ENCODE measurements around the gene GCLC.

GRCh38 chr6:53341180-53341919 lies 7.4 kb downstream of the ELOVL5 start:
- PRO-cap, result no peak

GRCh38 chr6:53431266-53431761 lies 82.6 kb upstream of the ELOVL5 start:
- PRO-cap, result no peak

DNA sequence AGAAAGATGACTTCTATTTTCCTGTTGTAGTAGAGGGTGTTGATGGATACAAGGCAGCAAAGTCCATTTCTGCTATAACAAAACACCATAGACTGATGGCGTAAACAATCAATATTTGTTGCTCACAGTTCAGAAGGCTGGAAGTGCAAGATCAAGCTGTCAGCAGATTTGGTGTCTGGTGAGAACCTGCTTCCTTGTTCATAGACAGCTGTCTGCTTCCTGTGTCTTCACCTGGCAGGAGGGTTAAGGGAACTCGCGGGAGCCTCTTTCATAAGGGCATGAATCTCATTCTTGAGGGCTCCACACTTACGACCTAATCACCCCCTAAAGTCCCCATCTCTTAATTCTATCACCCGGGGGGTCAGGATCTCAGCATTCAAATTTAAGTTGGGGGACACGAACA lies 83.0 kb upstream of the ELOVL5 start:
- PRO-cap, result no peak

GRCh38 chr6:53465716-53465915 lies 79.3 kb downstream of the GCLC start:
- PRO-cap, result no peak

- PRO-cap, result no peak
Observed at GRCh38 chr6:53516350-53516927, 28.5 kb downstream of the GCLC start.

DNA sequence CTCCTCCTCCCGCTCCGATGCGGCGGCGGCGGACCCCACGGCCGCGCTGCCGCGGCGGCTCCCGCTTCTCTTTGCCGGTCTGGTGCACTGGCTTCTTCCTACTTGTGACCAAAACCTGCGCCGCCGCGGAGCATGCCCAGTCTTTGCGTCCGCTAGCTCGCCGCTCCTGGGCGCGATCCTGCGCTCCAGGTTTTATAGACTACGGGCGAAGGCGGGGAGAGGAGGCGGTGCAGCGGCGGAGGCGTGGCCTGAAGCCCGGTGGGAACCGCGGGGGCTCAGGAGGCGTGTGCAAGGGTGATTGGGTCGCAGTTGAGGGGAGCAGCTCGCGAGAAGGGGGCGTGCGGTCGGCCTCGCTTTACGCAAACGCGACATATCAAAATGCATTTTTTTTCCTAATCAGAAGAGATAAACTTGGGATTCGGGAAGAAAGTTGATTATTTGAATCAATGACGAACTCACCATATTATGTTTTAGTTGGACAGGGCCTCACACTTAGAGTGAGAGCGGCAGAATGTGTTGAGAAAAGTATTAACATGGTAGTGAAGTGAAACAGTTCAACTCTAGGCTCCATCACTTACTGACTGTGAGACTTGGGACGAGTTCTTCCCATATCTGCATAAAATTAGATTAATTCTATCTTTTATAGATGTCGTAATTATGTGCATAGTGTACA lies at the start of gene GCLC:
Gene GCLC (minus strand): TSS at position 168 of the 673 bp plus-strand sequence.
- PRO-cap, result bidirectional peak, plus-strand start at position 306 of the sequence, minus-strand start at position 89 of the sequence

DNA sequence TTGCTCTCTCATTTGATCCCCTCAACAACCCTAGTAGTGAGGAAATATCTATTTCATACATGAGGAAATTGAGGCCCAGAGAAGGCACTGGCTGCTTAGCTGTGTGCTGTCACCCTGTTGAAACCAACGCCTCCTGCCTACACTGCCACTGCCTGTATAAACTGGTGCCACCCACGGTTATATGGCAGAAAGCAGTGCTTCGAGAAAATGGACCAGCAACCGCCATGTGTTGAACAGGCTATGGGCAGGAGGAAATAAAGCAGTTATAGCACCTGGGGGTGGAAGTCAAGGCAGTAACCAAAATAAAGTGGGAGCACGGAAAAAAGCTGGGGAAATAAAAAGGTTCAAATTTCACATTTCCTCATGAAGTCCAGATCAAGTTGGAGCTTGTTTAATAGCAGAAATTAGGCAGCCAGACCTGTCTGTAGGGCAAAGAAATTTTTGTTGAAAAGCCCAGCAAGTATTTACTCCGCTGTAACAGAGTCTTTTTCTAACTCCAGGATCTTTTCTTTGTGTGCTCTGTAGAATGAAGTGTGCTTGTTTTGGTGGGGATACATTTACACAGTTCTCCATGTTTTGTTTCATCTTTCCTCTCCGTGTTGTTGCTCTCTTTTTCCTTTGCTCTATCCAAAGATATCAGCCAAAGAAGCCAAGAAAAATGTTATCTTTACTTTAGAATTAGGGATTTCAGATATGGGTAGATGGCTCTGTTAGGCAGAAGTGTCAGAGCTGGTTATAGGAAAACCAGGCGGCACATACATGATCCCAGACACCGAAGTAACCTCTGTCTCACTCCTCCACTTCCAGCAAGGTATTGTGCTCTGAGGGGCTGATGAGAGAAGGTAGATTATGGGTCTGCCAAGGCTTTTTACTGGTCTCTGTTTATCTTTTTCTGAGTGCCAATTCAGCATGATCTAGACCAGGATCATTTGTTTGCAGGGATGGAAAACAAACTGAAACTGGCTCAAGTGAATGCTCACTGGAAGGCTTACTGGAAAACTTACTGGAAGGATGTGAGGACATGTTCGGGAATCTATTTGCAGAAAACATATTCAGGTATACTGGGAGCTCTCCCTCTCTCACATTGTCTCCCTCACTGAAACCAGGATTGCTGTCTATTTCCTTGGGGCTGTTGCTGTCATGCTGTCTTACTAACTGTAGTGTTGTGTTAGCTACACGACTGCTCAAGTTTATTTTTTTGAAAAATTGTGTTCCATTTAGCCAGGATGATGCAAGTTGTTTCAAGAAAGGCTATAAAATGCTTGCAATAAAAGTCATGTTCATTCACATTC lies 37.5 kb downstream of the KLHL31 start:
- PRO-cap, result no peak

DNA sequence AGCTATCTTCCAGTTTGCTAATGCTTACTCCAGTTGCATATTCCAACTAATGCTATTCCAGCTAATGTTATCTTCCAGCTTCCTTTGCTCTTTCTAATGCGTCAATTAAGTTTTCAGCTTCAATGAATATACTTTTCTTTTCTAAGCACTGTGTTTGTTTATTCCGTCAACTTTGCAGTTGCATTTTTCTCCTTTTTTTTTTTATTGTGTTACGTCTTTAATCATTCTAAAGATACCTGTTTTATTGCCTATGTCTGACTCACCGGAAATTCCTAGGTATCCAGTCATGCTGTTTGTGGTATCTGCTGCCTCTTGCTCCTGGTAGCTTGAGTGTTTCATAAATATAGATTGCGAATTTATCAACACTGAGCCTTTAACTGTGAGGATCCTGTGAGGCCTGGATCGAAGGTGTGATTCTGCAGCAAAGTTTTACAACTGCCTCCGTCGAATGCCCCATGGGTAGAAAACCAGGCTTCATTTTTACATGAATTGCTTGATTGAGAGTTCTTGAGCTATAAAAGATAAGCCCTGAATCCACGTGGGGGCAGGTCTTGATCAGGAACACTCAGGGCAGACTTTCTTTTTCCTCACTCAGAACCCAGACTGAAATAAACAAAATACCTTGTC lies 60.3 kb upstream of the LRRC1 start:
- PRO-cap, result no peak

DNA sequence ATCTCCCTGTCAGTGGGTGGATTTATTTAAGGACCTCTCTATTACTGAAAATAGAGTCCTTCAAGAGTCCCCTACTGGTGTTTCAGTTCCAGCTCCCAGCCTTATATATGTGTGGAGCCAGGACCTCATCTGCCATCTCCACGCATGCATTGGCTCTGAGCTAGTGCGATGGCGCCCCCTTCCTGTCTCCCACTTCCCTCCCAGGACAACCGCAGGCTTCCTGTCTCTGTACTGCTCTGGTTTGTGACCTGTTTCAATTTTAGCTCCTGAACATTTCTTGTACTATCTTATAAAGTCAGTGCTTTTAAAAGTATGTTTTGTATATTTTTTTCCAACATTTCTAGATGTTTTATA lies 59.8 kb upstream of the LRRC1 start:
- PRO-cap, result no peak

DNA sequence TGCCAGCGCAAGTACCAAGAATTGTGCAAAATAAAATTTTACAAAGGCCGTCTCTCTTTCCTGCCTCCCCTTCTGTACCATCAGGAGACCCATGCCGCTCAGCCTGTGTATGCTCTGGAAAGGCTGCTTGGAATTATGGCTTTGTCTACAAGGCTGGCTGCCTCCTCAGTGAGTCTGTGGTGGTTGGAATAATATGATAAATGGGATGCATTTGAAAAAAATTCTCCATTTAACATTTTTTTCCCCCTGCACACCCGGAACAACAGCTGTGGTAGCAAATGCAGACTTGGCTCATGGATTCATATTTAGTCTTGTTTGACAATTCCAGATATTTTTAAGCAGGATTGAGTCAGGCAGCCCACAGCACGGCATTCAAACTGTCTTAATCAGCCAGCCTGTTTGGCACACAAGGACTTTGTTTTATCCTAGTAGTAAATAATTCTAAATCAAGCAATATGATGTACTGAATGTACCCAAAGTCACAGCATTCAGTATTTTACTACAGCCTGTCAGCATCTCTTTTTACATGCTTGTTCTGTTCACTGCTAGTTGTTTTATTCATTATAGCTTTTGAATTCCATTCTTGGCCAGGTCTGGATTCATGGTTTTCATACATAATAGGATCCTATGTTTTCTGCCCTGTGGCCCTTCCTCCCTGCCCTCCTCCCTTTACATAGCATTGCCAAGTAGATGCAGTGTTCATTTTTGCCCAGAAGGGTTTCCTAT lies 68.0 kb downstream of the LRRC1 start:
- PRO-cap, result no peak

DNA sequence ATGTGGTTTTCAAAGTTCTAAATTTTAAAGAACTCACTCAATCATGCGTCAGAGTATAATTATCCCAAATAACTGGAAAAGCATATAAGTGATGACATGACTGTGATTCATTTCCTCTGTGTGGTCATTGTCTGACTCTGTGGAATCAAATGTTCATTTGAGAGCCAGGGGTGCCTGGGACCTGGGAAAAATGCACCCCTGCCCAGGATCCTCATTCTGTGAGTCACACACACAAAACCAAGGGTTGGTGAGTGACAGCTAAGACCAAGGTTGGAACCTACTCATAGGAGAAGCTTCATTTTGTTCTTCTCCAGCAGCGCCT lies 127.0 kb upstream of the MLIP start:
- PRO-cap, result no peak

- PRO-cap, result no peak
Observed at GRCh38 chr6:54067306-54067674, 44.0 kb upstream of the MLIP start.

DNA sequence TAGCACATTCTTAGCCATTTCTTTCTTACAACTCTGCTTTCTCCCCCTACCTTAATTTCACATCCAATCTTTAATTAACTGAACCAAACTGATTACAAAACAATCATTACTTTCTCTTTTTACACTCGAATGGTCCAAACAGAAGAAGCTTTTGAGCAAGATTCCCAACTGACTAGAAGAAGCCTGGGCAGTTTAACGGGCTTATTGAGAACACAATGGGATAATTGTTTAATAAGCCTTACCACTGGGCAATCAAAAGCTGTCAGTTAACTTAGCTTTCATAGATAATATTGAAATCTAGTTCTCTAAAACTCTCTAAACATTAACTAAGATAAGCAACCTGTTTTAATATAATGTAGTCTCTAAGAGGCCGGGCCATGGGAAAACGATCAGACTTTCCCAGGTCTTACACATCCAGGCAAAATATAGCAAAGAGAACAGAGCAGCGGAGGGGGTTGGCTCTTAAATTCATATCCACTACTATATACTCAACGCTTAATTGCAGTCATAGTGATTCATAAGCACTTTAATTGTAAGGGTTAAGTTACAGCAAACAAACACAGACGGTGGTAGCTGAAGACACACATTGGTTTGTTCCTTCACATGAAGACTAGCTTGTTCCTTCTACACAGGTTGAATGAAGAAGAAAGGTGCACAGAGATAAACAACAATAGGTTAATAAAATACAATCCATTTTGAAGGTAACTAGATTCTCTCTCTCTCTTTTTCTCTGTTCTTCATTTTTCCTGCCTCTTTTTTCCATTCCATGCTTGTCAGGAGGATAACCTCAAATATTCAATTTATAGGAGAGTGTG lies 128.0 kb upstream of the FAM83B start:
- PRO-cap, result no peak

- PRO-cap, result no peak
Observed at GRCh38 chr6:56246600-56247238, 661 bp downstream of the COL21A1 start.

DNA sequence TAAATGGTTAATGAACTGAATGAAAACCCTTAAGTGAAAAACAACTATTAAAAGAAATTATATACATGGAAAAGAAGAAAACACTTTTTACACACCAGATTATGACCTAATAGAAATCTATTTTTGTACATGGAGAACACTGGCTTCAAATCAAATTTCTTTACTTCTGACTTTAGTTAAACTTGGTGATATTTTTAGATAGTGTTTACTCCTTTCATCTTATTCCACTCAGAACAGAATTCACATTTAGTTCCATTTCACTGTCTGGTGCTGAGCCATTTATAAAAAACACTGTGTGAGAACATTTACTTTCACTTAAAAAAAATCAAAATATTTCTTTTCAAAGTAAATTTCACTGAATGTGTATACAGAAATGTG lies 258.5 kb upstream of the COL21A1 start:
- PRO-cap, result no peak

DNA sequence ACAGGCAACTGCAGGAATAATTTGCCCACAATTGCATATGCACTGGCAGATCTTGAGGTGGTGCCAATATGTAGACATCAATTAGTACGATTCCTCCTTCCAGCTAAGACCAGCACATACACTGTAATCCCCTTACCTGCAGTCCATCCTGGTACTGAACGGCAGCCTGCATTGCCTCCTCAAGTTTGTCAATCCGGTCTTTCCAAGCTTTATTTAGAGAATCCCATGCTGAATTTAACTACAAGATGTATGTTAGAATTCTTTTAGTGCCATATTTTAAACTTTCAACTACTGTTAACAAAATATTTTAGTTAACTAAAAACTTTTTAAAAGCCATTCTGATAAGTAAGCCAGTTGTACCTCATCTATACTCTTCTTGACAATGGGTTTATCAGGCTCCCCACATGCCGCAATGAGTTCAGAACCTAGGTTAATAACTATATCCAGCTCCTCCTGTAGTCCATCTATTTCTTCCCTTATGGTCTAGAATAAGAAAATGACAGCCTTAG lies 259.0 kb upstream of the COL21A1 start:
- PRO-cap, result no peak

- PRO-cap, result no peak
Observed at GRCh38 chr6:56516963-56517796, 269.8 kb upstream of the COL21A1 start.

GRCh38 chr6:56538522-56538727 lies 291.0 kb upstream of the COL21A1 start:
- PRO-cap, result no peak

GRCh38 chr6:56605904-56607057 lies 348.3 kb downstream of the DST start:
- PRO-cap, result no peak

- PRO-cap, result no peak
Observed at GRCh38 chr6:56619468-56619933, 335.1 kb downstream of the DST start.